ENCODE results near the genes LIMS3, BUB1, BCL2L11 and ZC3H8.

DNA sequence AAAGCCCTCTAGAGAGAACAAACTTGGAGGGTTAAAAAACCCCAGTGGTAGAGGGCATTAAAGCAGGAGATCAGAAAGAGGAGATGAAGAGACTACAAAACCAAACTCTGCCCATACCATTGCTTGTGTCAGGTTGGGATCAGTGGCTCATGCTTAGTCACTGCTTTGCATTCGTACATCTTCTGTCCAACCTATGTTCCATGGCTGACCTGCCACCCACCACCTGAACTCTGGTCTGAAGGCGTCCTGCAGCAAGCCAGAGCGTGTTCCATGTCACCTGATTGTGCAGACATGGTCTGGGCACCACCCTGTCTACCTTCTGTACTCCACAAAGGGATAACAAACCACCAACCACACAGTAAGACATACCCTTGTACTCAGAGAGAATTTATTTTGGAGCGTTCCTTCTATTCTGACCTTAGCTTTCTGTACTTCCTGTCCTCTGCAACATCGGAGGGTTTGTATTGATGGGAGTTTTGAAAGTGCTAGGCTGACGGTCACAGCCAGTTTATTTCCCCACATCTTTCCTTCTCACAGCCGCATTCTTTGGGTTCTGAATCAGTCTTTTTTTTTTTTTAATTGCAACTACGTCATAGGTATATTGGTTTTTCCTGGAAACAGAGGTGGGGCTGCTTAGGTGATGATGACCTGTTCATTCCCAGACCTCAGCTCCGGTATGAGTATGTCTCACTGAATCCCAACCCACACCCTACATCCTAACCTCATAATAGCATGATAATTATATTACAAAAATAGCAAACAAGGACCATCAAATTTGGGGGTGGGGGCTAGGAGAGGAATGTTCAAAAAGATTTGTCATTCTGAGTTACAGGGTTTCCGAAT, 88.3 kb downstream of the SOWAHC start:
- PRO-cap, result no peak

- PRO-cap, result no peak
Measured at GRCh38 chr2:109898446-109898960, at the start of gene LIMS3. TSS of gene LIMS3 (plus strand) at chr2:109898688.

GRCh38 chr2:110167584-110168093, 37.2 kb downstream of the NPHP1 start:
- PRO-cap, result unidirectional peak, minus-strand start at chr2:110167748

- PRO-cap, result bidirectional peak, plus-strand start at chr2:110678248, minus-strand start at chr2:110678063
Measured at GRCh38 chr2:110677954-110678130, at the start of gene BUB1. TSS of gene BUB1 (minus strand) at chr2:110678063.

- PRO-cap, result no peak
Measured at GRCh38 chr2:111049804-111050436, 70.8 kb upstream of the BCL2L11 start.

GRCh38 chr2:111119662-111120130, 1.0 kb upstream of the BCL2L11 start:
- PRO-cap, result no peak

- PRO-cap, result bidirectional peak, plus-strand start at chr2:111120914, minus-strand start at chr2:111120756
Measured at GRCh38 chr2:111120866-111121835, at the start of gene BCL2L11. TSS of gene BCL2L11 (plus strand) at chr2:111120914.

DNA sequence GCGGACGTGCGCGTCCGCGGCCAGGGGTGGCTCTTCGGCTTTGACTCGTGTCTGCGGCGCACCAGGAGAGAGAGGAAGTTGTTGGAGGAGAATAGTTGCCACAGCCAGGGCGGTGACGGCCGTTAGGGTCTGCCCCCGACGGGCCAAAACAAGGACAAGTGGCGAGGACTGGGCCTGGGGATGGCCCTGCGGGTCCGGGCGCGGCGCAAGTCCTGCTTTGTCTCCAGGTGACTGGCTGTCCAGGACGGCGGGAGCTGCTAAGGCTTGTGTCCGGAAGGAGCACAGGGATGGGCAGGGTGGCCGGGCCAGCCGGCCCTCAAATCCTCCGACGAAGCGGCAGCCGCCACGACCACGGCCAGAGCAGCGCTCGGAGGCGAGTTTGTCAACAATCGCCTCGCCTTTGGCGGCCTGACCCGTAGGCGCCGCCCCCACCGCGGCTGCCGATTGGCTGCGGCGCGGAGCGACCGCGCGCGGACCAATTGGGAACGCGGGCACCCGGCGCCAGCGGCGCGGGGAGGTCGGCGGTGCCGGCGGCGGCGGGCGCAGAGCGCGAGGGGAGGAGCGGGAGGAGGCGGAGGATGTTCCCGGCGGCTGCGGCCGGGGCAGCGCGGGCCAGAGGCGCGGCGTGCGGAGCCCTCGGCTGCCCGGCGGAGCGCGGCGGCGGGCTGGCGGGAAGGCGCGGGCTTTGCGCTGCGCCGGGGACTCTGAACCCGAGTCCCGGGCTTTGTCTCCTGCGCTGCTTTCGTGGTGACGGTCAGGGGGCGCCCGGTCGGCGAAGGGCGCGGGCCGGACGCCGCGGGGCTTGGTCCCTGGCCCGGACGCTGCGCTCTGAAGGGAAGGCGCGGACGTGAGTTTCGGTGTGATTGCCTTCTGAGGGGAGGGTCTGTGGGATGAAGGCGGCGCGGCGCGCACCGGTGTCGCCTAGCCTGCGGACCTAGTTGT, 1.6 kb downstream of the BCL2L11 start:
- PRO-cap, result bidirectional peak, plus-strand start at position 543 of the sequence, minus-strand start at position 353 of the sequence; bidirectional peak, plus-strand start outside the sequence, minus-strand start at position 830 of the sequence

DNA sequence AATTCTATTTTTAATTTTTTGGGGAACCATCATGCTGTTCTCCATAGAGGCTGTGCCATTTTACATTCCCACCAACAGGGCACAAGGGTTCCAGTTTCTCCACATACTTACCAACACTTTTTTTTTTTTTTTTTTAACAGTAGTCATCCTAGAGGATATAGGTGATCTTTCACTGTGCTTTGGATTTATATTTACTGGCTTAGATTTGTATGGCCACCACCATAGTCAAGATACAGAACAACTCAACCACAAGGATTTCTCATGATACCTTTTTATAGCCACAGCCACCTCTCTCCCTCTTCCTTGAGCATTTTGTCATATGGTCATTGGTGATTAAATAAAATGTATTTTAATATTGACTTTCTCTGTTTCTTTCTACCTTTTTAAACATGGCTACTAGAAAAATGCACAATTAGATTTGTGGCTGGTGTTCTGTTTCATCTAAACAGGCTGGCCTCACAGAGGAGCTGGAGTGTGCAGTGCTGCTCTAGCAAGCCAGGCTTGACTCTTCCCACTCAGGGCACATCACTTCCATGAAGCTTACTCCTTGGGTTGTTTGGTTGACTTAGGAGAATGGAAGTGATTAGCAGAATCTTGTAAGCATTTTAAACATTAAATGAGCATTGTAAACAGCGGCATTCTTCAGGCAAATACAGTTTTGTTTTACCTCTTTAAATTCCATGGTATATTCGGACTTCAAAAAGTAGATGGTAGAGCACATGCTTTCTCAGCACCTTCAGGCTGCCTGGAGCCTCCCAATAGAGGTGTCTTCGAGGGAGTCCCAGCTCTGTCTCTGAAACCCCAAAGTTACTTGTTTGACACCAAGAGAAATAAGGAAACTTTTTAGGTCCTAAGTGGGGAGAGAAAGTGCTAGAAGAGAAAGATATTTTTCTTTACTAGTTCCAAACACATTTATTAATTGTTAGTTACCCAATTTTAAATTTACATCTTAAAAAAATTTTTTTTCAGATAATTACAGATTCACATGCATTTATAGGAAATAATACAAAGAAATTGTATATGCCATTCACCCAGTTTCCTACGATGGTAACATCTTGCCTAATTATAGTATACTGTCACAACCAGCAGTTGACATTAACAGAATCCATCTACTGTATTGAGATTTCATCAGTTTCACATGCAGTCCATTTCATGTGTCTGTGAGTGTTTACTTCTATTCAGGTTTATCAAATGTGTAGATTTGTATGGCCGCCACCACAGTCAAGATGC, 8.2 kb downstream of the BCL2L11 start:
- PRO-cap, result no peak

GRCh38 chr2:111276973-111277309, 156.2 kb downstream of the BCL2L11 start:
- PRO-cap, result no peak

DNA sequence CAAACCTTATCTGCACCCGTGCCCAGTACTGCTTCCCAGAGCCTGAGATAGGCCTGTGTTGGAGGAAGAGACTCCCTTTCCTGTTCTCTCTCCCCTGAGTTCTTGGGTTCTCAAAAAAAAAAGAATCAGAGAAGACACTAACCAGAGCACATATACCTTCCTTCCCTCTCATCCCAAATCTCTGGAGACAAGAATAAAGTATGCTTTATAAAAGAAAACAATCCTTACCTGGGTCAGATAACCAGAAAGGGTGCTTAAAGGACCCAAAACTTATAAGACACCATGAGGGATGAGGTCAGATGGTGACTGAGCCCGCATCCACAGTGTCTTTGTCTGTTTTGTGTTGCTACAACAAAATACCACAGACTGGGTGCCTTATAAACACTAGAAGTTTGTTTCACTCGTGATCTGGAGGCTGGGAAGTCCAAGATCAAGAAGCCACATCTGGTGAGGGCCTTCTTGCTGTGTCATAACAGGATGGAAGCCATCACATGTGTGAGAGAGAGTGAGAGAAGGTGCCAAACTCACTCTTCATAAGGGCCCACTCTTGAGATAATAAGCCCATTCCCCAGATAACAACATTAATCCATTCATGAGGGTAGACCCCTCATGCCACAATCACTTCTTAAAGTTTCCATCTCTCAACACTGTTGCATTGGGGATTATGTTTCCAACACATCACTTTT, 250.0 kb downstream of the ANAPC1 start:
- PRO-cap, result no peak

DNA sequence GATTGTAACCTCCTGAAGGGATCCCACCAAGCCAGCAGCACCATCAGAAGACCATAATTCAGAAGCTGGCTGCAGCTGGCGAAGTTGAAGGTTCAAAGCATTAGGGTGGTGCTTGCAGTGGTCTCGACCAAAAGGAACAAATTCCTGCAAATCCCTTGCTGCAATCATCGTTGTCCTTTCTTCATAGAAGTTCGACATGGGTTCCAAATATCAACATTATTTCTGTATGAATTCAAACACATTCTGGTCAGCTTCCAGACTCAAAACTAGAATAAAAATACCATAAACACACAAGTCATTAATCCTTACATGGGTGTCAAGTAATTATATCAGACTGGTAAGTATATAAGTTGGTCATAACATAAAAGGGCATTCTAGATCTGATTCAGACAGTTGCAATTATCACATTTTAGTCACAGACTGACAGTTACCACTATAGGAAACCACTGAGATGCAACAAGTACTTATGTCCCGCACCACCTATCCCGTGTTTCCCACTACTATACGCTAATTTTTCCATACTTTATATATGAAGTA, 3.3 kb downstream of the ANAPC1 start:
- PRO-cap, result no peak

DNA sequence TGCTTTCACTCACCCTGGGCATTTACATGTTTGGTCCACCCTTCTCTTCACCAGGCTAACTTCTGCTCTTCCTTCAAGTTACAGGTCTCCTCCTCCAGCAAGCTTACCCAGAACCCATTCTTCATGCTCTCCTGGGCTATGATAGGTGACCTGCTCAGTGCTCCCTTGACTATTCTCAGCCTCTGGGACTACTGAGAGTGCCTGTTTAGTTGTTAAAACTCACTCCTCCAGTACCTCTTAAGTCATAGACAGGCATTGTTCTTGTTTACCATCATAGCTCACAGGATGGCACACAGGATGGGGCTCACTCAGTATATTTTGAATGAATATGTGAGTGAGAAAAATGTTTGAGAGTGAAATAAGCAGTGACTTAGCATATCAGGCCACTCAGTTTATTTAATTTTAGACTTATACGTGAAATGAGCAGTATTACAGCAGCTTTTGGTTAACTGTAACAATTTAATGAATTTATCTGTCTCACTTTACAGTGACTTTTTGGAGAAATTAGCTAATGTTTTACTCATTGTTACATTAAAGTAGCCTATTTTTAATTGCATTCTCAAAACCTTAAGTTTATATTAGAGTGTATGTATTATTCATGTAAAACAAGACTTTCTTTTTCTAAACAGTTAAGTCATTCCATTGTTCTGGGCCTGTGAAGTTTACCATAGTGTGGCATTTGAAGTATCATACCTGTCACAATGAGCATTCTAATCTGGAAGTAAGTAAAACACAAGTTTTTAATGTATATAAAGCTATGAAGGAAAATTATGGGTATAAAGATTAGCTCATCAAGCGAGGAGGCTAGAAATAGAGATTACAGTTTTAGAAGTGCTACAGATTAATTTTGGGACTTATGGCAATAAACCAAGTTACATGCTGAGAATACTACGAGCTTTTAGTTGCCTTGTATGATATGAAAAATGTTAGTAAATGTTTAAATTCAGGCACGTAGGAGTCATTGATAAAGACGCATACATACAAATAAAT, 8.8 kb downstream of the TMEM87B start:
- PRO-cap, result no peak

DNA sequence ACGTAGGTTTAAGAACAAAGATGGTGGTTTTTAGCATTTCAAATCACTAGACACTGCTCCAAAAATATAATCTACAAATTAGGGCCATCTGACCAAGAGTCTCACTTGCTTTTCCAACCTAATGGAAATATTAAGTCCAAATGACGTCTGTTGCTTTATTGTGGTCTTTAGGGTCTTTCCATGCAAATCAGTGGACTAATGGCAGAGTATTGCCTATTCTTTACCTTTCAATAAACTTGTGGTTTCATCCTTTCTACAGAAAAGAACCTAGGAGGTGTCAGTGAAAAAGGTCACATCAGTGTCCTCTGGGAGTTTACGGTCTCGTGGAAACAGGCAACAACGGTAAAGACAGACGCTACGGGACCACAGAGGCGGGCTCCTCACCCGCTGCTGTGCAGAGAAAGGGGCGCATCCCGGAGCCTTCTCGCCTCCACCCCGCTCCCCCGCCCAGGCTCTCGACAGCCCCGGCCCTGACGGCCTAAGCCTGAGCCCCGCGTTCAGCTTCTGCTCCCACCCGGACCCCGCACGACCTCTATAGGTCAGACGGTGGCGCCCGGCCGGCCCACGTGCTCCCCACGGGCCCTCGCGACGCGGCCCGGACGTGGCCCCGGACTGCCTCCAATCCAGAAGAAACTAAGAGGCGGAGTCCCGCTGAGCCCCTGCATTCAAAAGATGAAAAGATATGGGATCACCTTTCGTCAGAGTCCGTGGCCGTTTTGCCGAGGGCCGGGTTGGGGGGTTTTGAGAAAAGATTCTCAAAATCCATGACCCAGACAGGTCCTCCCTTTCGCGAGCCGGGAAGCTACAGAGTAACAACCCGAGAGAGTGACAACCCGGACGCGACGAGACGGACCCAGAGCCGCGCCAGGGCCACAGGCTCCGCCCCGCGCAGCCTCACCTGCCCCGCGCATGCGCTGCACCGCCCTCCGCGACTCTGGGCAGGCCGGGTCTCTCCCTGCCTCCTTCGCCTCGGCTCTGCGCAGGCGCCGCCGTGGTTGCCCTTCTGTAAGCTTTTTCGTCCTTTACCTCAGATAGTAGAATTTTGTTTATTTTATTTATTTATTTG, at the start of gene ZC3H8:
Gene ZC3H8 (minus strand): TSS at position 827 of the 1,066 bp plus-strand sequence.
- PRO-cap, result unidirectional peak, plus-strand start at position 345 of the sequence; bidirectional peak, plus-strand start at position 914 of the sequence, minus-strand start at position 827 of the sequence

DNA sequence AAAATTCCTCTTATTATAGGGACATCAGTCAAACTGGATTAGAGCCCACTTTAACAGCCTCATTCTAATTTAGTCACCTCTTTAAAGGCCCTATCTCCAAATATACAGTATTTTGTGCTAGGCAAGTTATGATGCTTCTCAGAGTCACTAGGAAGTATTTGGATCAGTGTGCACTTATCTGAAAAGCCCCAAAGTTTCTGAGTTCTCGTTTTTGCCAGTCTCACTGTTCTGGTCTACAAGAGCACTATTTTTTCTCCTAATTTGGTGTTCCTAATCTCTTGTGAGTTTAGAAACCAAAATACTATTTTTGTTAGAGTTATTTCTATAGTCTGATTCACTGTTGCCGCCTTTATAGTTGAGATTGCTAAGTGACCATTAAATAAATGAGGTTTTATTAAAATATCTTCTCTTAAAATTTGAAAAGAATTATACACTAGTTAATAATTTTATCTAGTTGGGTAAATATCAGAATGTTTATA, 29.2 kb downstream of the ZC3H6 start:
- PRO-cap, result no peak

DNA sequence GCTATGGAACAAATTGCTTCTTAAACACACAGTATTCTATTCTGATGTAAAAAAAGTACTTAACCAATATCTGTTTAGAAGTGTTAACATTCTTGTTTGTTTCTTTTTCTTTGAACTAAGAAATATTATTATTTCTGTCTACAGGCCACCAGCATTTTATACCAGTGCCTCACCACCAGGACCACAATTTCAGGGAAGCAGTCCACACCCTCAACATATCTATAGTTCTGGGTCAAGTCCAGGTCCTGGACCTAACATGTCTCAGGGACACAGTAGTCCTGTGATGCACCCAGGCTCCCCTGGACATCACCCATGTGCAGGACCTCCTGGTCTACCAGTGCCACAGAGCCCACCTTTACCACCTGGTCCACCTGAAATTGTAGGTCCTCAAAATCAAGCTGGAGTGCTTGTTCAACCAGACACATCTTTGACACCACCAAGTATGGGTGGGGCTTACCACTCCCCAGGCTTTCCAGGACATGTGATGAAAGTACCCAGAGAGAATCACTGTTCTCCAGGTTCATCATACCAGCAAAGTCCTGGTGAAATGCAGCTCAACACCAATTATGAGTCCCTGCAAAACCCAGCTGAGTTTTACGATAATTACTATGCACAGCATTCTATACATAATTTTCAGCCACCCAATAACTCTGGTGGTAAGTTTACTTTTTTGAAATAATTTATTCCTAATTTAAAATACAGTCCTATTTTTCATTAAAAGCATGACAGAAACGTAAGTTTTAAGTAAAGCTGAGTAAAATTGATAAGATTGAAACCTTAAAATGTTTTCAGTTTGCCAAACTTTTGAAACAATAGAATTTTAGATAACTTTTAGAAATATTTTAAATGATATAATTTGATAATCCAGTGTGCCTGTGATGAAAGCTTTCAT, 48.9 kb downstream of the ZC3H6 start:
- PRO-cap, result no peak

- PRO-cap, result bidirectional peak, plus-strand start at chr2:112541907, minus-strand start at chr2:112541872
Measured at GRCh38 chr2:112541680-112541941, 654 bp upstream of the POLR1B start.

DNA sequence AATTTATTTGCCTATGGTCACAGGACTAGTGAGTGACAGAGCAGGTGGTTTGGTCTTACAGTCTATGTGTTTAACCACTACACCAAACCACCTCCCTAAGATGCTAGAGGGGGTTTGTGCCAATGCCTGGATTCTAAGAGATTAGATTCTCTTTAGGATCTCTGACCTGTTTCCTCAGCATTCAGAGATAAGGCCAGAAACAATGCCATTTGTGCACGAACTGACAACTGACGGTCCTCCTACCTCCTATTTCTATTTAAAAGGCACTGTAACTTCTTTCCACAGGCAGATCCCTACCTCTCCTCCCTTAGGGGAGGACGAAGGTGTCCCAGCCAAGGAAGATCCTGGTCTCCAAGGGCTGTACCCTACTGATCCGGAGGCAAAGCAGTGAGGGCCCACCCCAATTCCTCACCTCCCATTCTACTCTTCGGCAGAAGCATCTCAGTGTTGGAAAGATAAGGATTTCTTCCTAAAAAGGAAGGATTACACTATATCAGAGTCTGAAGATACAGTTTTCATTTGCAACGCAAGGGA, 2.1 kb upstream of the SLC20A1 start:
- PRO-cap, result no peak

- PRO-cap, result bidirectional peak, plus-strand start at chr2:112644731, minus-strand start at chr2:112644560
Measured at GRCh38 chr2:112644081-112644948, 1.4 kb upstream of the SLC20A1 start.

DNA sequence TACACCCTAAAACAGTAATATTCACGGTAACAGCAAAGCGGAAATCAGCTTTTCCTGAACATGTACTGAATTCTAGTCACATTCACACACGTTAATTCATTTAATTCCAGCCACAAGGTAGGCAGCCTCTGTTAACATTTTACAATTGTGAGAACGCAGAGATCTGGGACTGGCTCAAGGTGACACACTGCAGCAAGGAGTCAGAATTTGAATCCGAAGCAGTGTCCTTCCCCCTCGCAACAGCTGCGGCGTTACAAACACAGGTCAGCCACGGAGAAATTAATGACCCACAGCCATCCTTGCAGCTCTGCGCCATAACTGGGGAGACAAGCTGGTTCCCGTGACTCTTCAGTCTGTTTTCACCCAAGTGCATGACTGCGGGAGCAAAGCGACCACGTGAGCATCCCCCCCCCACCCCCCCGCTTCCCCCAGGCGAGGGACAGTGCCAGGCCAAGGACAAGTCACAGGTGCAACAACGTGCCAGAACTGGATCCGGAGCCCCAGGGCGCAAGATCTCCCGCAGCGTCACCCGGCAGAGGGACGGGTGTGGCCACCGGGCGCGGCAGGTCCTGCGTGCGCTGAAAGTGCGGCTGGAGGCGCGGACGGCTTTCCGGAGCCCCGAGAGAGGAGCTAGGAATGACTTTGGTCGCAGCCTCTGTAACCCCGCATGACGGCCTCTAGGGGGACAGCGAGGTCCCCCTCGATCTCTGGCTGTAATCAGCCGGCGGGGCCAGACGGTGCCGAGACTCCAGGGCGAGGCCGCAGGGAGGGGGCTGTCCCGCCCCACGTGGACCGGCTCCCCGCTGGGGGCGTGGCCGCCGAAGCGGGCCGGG, 574 bp upstream of the SLC20A1 start:
- PRO-cap, result bidirectional peak, plus-strand start outside the sequence, minus-strand start at position 709 of the sequence